GM23248 (cell line): ENCODE data around the gene MRPS16.

DNA sequence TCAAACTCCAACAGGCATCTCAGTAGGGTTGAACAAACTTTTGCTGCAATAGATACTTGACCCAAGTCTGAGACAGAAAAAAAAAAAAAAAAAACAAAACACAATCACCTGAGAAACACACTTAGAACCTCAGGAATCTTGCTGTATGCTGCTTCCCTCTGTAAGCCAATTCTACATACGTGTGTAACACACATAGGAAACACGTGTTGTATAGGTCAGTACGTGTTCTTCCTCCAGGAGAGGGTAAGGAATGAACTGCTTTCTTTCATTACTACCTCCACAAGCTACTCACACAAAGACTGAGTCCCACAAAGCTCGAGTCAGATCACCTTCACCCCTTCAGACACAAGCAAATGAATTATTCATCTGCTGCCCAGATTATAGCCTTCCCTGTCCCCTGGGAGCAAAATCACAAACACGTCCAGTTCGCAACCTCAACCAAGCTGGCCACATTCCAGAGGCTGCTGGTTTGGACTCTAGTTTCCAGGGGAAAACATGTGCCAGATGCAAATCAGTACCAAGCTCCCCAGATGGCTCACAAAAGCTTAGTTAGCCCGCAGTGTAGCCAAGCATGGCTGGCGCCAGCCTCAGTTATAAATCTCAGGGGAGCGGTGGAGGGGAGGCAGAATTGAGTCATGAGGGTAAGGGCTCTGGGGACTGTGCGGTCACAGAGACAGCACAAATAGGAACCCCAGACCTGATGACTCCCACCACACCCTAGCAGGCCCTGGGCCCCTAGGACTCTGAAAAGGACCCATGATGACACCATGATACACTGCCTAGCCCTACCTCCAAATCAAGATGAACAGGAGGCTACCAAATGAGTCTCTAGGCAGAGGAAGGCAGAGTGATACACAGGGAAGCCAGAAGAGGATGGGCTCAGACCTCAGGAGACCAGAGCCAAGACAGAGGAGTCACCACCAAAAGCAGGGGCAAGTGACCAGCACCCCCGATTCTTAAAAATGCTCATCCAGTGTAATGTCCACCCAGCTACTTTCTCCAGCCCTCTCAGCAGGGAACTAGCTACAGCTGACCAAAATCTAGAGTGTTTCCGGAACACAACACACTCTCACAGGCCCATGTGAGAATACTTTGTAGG lies 15.0 kb downstream of the PSAP start:
- RAMPAGE, long total RNA = no peak

DNA sequence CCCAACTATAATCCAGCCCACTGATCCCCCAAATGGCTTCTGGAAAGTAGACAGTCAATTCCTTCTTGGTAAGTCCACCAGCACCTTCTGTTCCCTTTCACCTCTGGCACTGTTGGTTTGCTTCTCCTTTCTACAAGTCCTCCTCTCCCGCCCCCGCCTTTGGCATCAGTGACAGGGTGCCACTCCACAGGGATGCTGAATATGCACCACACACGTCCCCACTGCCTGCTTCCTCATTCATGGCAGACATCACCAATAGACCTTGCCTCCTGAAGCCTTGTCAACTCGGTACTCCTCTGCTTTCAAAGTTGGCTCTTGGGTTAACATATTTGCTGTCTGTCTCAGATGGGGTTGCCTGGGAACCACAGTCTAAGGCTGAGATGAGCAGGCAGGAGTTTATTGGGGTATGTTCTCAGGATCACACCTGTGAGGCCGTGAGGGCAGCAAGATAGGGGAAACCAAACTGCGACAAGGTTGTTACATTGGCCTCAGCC lies 7.2 kb upstream of the PSAP start:
- RAMPAGE, long total RNA = no peak

GRCh38 chr10:72063595-72064358 lies 24.6 kb downstream of the SPOCK2 start:
- RAMPAGE, long total RNA = no peak

GRCh38 chr10:72074686-72075149 lies 13.6 kb downstream of the SPOCK2 start:
- RAMPAGE, long total RNA = no peak

DNA sequence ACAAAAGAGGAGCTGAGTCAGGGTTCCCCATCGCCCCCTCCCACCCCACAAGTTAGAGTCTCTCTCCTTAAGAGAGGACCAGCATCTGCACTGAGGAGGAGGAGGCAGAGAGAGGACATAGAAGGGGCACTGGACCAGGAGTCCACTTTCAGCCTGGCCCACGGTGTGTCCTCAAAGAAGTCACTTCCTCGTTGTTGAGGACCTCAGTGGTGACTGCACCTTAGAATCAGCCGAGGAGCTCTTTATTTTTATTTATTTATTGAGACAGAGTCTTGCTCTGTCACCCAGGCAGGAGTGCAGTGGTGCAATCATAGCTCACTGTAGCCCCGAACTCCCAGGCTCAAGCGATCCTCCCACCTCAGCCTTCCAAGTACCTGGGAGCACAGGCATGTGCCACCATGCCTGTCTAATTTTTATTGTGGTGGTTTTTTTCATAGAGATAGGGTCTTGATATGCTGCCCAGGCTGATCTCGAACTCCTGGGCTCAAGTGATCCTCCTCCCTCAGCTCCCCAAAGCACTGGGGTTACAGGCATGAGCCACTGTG lies 11.4 kb downstream of the SPOCK2 start:
- RAMPAGE, long total RNA = no peak

DNA sequence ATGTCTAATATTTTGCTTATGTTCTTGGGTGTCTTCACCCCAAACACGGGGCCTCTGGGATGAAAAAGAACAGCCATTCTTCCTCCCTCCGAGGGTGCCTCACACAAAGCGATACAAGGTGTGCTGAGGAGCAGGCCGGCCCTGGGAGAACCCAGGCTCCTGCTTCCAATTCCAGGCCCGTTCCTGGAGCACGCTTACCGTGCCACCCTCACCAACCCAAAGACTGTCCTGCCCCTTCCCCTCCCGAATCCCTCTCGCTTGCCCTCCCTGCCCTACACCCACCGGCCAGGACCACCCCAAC lies 10.8 kb downstream of the SPOCK2 start:
- RAMPAGE, long total RNA = no peak

DNA sequence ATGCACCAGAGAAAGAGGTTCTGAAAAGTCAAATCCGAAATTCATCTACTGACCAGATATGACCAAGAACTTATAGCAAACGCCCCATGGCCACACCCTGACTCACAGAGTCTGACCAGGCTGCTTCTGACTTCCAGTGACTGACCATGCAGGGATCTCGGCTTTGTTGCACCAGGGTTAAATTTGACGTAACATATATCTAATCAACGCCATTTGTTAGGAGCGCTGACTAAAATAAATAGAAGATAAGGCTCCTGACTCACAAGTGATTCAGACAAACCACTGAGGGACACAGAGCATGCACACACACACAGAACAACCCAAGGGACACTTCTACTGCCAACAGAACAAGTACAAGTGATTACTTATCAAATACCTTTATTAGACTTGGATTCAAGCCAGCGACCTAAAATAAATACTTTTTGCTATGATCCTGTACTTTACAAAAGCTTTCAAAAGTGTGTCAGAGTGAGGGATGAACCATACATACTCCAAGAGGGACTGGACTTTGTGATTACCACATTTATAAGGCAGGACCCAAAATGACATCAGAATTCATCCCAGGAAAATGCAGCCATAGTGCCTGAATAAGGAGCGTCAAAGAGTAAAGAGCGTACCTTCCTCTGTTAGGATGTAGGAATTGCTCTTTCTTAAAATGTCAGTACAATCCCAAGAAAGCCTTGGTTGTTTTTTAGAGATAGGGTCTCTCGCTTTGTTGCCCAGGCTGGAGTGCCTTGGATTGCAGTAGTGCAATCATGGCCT lies 9.5 kb upstream of the SPOCK2 start:
- RAMPAGE, long total RNA = no peak

GRCh38 chr10:72134914-72135522 lies 46.7 kb upstream of the SPOCK2 start:
- RAMPAGE, long total RNA = no peak

GRCh38 chr10:72278376-72279135 lies 4.8 kb downstream of the DDIT4 start:
- RAMPAGE, long total RNA = no peak

DNA sequence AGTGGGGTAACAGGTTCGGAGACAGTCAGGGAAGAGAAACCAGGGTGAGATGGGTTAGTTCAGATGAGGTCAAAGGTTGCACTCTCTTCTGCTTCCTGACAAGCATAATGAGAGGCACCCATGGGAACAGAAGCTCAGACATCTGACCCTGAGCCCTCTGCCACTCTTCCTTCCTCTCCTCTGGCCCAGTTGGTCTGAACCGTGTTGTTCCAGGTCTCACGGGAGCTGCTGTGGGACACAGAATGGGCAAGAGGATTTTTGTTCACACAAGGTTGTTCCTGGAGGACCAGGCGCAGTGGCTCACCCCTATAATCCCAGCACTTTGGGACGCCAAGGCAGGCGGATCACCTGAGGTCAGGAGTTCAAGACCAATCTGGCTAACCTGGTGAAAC lies 38.3 kb downstream of the DNAJB12 start:
- RAMPAGE, long total RNA = no peak

- RAMPAGE, long total RNA = no peak
Observed at GRCh38 chr10:72332805-72333949, 21.5 kb downstream of the DNAJB12 start.

- RAMPAGE, long total RNA = no peak
Observed at GRCh38 chr10:72364187-72364693, 9.5 kb upstream of the DNAJB12 start.

- RAMPAGE, long total RNA = no peak
Observed at GRCh38 chr10:72720798-72721579, 29.0 kb downstream of the MCU start.

GRCh38 chr10:72756416-72757409 lies 64.8 kb downstream of the MCU start:
- RAMPAGE, long total RNA = no peak

DNA sequence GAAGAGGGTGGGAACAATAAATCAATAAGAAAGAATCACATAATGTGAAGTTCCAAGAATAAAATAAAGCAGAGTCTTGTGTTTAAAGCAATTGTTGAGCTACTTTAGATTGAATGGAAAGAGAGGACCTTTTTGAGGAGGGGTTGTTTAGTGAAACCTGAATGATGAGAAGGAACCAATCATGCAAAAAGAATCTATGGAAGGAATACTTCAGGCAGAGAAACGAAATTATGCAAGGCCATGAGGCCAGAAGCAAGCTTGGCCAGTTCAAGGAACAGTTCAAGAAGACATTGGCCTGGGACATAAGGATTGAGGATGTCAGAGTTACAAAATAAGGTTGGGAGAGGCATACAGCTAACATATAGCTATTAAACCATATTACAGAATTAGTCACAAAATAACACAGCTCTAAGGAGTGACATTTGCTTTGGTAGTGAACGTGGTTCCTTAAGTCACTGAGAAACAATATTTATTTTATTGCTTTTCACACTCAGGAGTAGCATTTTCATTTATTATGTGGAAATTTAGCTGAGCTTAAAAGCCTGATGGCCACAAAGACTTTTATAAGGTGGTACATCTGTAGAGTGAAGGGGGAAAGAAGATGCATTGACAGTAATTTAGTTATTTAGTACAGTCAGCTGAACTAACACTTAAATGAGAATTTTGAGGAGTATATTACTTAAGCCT lies 86.8 kb upstream of the OIT3 start:
- RAMPAGE, long total RNA = no peak

- RAMPAGE, long total RNA = no peak
Observed at GRCh38 chr10:73157280-73157479, 10.6 kb downstream of the ECD start.

DNA sequence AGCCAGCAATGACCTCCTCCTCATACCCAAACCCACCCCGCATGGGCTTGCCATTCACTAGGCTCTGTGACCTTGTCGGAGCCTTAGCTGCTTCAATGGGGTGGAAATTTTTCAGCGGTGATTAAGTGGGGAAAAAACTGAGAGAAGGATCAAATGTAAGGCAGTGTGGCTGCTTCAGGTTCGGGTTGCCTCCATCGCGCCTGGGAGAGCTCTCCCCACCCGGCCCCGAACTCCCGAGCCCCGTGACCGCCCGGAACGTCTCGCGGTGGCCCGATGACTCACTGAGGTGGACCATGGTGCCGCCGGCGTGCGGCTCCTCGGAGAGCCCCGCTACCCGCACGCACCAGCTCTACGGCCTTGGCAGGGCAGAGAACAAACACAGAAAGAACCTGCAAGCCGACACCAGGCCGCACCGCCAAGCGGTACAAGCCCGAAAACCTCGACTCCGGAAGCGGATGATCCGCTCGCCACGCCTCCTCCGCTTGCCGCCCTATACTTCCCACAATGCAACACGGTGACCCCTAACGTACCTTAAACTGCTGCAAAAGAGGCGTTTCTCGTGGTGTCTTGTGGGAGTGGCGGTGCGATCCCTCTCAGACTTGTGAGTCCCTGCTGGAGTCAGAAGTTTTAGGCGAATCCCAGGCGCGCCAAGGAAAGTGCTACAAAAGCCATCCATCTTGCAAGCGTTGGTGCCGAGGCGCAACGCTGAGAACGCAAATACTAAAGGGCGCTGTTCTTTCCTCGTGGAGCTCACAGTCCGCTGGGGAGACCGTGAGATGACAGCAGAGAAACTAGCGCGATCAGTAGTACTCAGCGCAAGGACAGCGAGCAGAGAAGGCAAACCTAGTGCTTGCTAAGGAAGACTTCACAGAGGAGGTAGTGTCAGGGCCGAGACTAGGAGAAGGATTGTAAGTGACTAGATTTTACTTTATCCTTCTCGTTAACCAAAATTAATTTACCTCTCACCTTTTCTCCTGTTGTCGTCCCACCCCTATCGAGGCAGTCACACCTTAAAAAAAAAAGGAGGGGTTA lies at the start of gene MRPS16:
Gene MRPS16 (minus strand): TSS at position 457 of the 1,032 bp plus-strand sequence.
- RAMPAGE, long total RNA = start-site peak on the minus strand centred at position 438 of the sequence, 42 bp wide, 229 and 555 reads in 2 replicates

DNA sequence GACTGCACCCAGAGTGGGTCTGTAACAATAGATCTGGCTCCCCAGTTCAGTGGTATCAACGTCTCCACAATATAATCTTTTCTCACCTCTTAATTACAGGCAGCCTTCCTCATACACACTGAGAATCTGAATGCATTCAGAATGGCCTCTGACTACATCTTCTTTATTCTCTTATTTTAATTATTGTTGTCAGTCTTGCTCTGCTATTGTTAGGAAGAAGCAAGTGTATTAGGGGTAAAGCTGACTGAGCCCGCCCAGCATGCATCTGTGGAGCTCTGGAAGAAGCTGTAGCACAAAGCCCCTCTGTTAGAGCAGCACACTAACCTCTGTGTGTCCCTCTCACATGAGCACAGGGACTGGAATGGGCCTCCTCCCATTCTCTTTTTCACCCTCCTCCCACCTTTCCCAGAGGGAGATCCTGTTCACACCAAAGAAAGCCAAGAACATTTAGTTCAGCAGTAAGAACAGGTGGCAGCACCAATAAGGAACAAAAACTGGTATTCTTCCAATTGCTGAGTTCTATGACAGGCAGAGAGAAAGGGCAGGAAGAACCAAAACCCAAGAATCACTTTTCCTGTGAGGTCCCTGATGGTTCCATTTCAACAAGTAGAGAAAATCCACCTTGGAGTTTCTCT lies 37.9 kb downstream of the USP54 start:
- RAMPAGE, long total RNA = no peak

- RAMPAGE, long total RNA = no peak
Observed at GRCh38 chr10:73648876-73649449, 6.9 kb downstream of the SYNPO2L start.

DNA sequence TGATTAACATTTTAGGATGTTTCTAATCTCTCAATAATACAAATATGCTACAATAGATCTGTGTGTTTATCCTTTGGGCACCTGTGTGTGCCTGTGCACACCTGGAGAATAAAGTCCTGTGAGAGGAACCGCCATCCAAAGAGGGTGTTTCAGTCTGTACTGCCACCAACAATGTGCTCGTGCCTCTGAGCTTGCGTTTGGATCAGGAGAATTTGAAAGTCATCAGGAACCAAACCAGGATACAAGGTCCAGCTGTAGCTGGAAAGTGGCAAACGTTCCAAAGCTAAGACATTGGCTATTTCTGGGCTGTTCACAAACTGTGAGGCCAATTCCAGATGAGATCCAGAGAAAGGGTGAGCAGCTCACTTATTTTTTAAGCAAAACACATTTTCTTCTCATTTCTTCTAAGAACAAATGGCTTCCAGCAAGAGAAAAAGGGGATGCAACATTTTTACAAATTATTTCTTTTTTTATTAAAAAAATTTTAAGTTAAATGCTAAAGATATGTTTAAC lies 4.0 kb upstream of the SYNPO2L start:
- RAMPAGE, long total RNA = no peak